Mucosa of descending colon (tissue), 1 donor: ENCODE results near the gene ELF5.

- PRO-cap: no peak
Observed at GRCh38 chr11:34105792-34106736, 635 bp downstream of the NAT10 start.

- PRO-cap: no peak
Observed at GRCh38 chr11:34136783-34137301, 31.4 kb downstream of the NAT10 start.

GRCh38 chr11:34489059-34489584 is 24.5 kb downstream of the ELF5 start:
- PRO-cap: no peak

- PRO-cap: no peak
Observed at GRCh38 chr11:34513490-34514331, at the start of gene ELF5. Gene ELF5 (minus strand): TSS chr11:34513794.

GRCh38 chr11:34631434-34632154 is 10.7 kb downstream of the EHF start:
- PRO-cap: bidirectional peak, plus-strand start at chr11:34631907, minus-strand start at chr11:34631775

DNA sequence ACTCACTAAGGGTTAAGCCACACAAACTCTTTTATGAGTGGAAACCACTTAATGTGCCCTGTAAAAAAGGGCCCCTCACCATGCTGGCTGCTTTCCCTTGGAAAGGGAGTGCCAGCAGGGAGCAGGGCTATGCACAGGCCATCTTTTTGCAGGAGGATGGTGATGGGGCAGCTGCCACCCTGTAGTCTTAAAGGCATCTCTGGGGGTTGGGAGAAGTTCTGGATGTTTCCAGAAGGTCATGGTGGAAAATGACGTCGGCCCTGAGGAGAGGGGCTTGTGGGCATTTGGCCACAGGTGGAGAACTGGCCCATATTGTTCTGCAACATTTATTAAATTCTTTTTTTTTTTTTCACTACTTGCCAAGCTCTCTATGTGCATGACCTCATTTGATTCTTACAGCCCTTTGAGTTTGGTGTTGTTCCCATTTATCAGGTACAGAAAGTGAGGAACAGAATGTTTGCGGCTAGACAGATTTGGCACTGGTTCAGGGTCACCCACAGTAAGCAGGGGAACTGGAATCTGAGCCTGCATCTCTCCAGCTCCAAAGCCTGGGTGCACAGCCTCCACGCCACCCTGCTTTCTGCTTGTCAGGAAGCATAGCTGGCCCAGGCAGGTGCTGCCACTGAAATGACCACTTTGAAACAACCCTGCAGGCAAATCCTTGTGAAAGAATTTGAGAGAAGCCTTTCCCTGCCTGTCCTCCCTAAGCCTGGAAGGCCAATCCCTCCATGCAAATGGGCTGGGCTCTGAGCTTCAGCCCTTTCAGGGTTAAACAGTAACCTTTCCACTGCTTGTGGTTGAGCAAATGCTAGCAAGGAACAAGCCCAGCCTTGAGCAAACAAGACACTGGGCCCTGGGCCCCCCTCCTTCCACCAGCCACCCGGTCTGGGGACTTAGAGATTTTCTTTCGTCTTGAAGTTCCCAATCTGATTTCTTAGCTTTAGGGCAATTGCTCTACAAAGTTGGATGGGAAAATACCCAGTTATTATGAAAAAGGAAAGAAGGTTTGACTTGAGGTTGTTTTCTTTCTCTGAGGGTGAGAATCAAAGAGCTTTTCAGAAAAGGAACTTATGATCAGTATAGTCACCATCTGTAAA is 19.1 kb downstream of the EHF start:
- PRO-cap: bidirectional peak, plus-strand start at position 108 of the sequence, minus-strand start outside the sequence; bidirectional peak, plus-strand start at position 846 of the sequence, minus-strand start at position 711 of the sequence

- PRO-cap: no peak
Observed at GRCh38 chr11:34685148-34685563, 64.3 kb downstream of the EHF start.

- PRO-cap: no peak
Observed at GRCh38 chr11:35030658-35031201, 108.2 kb upstream of the CD44 start.

DNA sequence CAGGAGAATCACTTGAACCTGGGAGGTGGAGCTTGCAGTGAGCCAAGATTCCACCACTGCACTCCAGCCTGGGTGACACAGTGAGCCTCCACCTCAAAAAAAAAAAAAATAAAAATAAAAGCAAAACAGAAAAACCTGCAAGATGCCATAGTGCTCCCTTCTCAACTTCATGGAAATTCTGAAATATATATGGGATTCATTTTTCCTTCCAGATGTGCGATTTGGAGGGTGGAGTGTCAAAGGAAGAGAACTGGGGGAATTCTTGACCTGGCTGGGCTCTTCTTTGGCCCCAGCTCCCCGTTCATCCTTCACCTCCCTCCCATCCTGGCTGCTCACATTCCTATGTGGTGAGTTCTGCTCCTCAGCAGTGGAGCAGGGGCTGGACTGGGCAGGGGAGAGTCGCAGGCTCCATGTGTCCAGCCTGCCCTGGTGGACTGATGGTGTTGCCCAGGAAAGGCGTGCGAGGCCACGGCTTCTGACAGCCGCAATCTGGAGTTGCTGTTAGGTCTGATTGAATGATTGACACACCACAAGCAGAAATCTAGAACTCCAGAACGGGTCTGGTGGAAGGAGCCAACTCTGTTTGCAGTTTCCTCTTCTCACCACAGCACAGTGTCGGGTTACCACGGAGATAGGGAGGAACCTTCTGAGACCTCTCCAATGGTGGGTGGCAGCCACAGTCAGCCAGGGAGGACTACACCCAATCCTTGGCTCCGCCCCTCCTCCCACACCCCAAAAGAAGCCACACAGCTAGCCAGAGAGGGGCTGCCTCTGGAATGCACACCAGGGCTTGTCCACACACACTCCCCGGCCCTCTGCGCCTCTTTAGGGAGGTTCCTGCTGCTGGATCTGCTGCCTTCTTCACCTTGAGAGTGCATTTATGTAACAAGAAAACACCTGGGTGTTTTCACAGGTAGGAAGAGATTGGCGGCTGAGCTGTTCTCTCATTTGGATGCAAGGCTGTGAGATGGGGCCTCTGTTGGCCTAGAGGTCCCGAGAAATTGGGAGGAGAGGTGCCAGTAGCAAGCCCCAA is 56.6 kb upstream of the CD44 start:
- PRO-cap: bidirectional peak, plus-strand start at position 757 of the sequence, minus-strand start at position 585 of the sequence

DNA sequence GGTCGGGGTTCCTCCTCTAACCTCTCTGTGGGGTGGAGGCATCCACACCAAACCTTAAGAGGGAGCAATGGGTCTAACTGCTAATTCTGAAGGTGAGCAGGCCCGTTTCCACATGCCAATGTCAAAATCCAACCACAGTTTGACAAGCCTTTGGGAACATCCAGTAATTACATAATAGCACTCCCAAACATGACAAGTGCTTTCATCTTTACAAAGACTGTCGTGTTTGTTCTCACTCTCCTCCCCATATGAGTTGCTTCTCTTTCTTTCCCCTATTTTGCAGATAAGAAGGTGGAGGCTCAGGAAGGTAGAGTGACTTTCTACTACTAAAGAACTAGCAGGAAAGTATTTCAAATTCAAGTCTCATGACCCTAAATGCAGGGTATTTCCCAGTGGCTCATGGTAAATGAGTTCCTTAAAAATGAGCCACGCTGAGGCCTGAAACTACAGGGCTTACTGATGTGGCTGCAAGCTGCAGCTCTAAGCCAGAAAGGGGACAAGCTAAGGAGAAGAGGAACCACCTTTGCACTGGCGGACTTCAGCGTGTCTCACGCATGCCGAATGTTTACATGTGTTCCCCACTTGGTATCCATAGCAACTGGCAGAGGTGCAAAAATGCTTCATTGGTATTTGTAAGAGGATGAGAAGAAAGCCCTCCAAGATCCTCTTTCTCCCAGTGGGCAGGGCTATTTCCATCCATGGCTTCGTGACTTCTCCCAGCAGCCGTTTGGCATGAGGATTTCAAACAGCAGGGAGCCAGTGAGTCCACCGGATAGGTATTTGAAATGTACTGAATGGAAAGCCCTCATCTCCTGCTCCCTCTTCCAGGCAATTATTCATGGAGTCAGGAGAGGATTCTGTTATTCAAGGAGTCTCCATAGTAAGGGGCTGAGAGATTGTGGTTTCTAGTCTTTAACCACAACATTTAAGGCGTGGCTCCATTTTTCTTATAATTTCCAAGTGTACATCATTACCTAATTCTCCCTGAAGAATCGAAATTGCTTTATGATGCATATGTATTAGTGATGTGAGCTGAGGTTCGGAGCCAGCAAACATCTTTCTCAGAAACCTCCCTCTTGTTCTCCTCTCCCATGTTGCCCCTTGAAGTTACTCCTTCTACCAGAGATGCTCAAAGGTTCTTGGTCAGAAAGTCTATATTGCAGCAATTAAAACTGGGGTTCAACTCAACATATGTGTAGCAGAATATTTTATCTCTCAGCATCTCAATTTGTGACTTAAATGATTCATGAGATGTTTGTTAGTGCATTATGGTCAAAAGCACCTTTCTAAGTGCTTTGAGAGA is 55.4 kb upstream of the CD44 start:
- PRO-cap: no peak

DNA sequence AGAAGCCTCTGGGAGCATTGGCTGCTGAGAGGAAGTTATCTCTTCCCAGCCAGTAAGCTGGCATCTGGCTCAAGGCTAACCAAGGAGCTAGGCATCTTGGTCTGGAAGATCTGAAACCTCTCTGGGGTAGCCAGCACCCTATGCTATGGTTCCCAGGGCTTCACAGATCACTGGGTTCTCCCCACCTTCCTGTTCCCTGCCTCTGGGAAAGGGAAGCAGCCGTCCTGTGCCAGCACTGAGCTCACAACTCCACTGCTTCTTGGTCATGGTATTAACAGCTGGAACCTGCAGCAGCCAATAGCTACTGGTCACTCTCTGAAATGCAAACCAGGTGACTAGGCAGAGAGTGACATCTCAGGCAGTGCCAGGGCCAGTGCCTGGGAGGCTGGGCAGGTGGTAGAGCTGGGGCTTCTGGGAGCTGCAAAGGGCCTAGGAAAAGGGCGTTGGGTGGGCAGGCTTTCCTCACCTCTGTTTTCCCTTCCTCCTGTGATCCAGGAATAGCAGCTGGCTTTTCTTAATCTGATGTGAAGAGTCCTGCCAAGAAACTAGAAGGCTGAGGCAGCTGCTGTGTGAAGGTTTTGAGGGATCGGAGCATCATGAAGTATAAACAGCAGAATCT is 22.3 kb upstream of the CD44 start:
- PRO-cap: no peak

GRCh38 chr11:35140651-35141544 is 1.9 kb downstream of the CD44 start:
- PRO-cap: no peak

- PRO-cap: unidirectional peak, minus-strand start at chr11:35142484; bidirectional peak, plus-strand start at chr11:35143059, minus-strand start at chr11:35142946
Observed at GRCh38 chr11:35142371-35143329, 3.7 kb downstream of the CD44 start.

DNA sequence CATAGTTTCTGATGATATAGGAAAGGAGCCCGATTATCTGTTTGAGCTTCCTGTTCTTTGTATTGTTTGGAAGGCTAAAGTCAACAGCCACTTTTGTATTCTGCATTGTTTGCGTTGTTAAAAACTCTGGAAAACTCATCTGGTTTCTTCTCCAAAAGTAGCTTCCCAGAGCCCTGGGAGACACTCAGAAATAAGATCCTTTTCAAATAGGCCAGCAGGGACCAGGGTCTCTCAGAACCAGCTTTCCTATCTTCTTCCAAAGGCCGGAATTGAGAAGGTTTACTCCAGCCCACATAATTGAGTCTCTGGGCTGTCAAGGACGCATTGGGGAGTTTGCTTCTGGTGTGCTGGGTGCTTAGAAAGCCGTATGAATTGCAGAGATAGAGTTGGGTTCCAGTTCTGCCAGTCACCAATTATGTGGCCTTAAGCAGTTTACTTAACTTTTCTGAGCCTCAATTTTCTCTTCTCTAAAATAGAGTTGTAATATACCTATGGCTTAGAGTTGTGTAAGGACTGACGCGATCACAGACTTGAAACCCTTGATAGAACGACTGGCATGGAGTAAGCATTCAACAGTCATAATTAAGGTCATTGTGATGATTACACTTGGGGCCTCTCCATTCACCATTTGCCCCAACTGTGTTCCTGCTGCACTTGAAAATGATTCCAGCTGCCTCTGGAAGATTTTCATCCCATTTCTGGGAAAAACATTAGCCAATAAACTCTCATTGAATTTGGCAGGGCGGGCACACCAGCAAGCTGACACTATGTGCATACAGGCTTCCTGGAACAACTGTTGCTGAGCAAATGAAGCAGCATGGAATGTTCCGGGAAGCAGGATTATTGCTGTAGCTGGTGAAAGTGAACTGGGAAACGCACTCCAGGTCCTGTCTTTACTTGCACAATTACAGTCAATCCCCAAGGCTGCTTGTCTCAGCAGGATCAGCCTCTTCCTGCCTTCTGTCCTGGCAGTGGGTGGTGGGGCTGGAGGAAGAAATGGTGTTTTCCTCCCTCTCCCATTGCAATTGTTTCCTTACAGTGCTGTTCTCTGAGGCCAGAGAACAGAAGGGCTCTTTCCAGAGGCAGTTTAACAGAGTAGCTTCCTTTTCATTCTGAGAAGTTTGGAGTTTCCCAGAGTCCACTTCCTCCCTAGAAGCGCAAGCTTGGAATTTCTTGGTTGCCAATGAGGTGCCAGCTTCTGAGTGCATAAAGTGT is 19.4 kb downstream of the CD44 start:
- PRO-cap: no peak

DNA sequence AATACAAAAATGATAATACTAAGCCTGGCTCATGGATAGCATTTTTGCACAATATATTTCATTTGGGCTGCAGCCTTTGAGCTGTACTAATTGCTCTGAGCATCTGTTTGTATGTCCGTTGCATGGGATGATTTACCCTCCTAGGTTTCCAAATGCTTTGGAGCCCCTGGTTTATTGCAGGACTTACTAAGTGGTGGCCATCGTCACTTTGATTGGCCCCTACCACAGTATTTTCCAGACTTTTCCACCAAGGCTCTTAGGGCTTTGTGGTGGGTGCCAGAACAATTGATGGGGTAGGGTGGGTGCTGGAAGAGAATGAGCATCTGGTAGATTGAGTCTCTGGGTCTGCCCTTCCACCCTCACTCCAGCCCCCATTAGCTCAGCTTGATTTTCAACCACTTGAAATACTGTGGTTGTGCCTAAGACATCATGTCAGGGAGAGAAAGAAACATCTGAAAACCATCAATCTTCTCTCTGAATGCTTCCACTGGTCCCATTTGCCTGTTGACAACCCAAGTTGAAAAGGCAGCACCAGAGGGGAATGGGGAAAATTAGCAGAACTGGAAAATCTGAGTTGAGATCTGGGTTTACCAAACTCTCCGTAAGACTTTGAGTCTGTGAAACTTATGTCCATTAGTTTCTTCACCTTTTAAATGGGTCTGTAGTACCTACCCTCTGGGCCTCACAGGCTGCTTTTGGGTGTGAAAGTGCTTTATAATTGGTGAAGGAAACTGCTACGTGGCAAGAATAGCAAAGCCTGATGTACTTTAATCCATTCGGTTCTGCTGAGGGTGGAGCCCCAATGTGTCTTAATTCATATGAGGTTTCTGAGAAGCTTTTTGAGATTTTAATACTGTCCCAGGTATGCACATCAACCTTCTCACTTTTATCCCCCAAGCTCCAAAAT is 26.1 kb downstream of the CD44 start:
- PRO-cap: no peak

DNA sequence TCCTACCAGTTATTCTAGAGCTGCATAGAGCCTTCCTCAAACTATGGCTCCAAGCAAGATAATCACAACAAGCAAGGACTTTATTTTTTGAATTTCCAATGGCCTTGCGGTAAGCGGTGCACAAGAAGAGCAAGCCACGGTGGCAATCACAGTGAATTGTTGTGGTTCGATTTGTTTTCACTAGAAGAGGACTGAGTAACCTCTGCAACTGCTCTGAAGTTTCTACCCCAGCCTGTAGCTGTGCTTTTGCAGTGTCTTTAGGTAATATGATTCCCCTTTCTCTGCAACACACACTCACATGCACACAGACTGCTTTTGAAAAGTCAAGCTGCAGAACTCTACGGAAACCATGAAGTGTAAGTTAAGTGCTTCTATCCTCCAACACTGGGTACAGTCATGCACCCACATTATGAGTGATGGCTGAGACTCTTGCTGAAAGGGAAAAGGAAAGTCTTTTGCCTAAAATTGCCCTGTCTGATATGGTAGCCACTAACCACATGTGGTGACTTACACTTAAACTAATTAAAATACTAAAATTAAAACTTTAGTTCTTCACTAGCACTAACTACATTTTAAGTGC is 38.4 kb downstream of the CD44 start:
- PRO-cap: no peak

DNA sequence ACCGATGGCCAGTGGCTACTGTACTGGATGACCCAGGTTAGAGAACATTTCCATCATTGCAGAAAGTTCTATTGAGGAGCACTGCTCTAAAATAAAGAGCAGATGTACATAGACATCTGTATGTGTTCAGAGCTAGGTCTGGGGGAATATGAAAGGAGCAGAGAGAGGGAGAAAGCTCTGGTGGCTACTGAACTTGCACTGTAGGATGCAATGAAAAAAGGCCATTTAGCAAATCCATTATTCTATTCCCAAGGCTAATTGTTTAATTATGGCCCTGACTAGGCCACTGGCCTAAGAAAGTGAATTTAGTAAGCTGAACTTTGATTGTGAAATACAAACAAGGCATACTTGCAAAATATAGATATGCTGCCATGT is 38.9 kb downstream of the CD44 start:
- PRO-cap: no peak

DNA sequence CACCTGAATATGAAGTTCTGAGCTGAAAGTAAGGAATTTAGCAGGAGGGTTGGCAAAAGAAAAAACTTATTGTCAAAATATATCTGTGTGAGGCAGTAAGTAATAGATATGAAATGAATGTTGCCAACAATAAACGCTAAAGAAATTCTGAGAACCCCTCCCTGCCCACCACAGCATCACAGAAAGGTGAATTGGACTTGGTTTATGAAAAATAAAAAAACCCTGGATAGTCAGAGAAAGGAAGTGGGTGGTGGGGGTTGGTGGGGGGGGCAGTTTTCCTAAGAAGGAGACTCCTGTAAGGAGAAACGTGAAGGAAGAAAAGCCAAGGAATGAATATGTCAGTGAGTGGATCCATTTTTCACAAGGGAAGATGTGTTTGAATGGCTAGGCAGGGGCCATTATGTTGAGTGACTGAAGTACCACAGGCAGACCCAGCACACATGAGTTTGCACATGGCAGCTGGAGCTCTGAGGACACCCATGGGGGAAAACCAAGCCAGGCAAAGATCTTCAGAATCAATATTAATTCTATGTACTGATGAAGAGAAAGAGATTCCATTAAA is 67.5 kb downstream of the CD44 start:
- PRO-cap: no peak

GRCh38 chr11:35274846-35275977 is 136.2 kb downstream of the CD44 start:
- PRO-cap: no peak

GRCh38 chr11:35304478-35304881 is 114.9 kb downstream of the SLC1A2 start:
- PRO-cap: no peak